Diencephalon (tissue), 2 donors: Measurements from ENCODE around the genes CRACDL and LIPT1.

- RAMPAGE, long total RNA: no peak
These were observed 96.1 kb downstream of the ZAP70 start for GRCh38 chr2:97809334-97809978.

DNA sequence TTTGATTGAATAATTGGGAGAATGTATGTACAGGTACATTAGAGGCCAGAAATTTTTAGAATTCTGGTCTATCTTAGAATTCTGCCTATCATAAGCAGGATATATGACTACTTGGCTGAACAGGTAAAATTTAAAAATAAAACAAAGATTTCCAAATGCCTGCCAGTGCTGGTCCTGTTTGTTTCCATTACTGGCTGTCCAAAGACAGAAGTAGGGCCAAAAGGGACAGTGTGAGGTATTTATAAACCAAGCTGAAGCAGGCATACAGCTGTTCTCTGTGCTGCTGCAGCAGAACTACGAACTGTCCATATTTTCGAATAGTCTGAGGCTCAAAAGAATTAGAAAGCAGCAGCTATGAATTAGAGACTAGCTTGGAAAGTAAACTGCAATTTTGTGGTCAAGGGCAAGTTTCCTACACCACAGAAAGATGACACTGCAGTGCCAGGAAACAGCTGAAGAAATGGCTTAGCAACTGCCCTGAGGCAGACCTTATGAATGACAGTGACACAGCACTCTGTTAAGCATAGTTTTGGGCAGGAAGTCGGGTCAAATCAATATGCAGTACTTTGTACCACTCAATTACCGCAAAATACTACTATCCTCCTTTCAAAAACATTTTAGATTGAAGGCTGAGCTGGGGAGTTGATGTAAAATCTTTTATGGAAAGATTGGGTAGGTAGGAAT lies 125.4 kb downstream of the TMEM131 start:
- RAMPAGE, long total RNA: no peak

- RAMPAGE, long total RNA: no peak
These were observed 108.7 kb downstream of the TMEM131 start for GRCh38 chr2:97887094-97887489.

- RAMPAGE, long total RNA: no peak
These were observed 90.2 kb downstream of the TMEM131 start for GRCh38 chr2:97905322-97906240.

DNA sequence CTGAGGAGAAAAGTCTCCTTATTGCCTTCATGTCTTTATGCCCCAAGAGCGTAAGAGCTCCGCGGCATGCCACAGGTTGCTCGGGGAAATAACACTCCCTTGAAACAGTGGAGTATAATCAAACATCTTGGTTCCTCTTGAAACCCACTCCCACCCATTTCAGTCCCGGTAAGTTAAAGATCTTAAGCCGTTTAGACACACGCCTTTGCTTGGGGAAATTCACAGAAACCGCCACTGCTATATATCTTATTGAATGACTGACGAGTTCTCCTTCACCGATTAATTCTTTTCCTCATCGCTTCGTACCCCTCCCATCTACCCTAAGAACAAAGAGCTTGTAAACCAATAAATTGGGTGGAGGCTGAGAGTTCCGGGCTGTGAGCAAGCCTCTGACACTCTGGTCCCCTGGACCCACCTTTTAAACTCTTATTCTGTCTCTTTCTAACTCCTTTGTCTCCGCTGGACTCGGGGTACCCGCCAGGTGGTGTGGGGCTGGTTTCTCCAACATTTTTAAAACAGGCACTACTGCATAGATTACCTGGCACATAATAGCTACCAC lies 30.7 kb downstream of the TMEM131 start:
- RAMPAGE, long total RNA: no peak

- RAMPAGE, long total RNA: no peak
These were observed 21.6 kb upstream of the TMEM131 start for GRCh38 chr2:98017380-98017792.

DNA sequence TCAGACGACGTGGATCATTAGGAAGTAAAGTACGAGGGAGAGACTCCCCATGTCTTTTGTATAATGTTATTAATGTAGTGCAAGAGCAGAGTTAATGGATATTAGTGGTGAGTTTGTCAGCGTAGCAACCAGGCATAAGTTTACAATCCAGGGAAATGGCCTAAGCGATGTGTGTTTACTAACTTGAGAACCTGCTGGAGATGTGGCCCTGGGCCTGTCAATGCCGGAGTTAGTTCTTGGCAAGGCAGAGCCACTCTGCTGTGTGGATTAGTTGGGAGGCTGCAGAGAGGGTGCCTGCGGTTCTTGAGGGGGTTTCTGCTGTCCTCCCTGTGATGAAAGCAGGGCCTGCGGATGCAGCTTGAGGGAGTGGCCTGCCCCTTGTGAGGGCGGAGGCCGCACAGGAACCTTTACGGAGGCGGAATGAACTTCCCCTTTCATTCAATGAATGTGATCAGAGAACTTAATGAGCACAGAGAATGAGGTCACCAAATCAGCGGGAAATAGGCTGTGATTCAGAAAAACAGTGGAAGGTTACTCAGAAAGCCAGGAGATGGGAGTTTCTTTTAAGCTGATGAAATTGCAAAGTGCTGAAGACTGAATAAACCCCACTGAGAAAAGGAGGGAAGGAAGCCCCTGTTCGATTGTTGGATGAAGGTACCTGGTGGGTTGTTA lies 47.2 kb downstream of the VWA3B start:
- RAMPAGE, long total RNA: no peak

DNA sequence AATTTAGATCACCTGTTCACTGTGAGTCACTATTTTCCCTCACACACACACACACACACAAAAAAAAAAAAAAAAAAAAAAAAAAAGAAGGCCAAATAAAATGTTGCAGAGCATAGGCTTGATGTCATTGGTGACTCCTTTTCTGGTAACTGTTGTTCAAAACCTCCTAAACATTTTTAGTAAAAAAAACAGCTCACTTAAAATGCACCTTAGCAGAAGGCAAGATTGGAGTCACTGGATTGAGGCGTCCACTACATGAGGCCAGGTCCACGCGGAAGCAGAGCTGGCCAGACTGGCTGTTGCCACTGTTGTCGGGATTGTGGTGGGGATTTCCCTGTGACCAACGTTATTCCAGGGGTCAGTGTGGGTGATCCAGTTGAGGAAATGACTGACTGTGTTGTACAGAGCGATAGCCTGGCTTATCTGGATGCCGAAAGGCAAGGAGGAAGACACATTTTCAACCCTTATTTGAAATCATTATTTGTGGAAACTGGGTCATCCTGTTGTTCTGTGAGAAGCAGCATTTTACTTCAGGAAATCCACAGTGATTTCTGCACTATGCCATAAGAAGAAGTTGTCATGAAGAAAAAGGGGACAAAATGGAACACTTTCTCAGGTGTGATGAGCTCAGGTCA lies 52.0 kb upstream of the CNGA3 start:
- RAMPAGE, long total RNA: no peak

DNA sequence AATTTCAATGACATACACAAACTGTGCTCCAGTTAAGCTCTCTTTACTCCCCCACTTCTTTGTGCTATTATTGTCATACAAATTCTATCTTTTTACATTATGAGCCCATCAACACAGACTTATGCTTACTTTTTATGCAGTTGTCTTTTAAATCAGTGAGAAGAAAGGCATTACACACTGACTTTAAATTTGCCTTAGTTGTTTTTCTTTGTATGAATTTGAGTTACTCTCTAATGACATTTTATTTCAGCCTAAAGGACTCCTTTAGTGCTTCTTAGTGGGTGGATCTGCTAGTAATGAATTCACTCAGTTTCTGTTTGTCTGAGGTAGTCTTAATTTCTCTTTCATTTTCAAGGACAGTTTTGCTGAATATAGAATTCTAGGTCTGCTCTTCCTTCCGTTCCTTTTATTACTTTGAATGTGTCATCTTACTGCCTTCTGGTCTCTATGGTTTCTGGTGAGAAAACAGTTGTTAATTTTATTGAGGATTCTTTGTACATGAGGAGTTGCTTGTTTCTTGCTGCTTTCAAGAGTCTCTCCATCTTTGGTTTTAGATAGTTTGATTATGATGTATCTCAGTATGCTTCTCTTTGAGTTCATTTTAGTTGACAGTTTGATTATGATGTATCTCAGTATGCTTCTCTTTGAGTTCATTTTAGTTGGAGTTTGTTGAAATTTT lies 5.9 kb upstream of the INPP4A start:
- RAMPAGE, long total RNA: no peak

GRCh38 chr2:98458142-98458742 lies 13.6 kb downstream of the INPP4A start:
- RAMPAGE, long total RNA: no peak

DNA sequence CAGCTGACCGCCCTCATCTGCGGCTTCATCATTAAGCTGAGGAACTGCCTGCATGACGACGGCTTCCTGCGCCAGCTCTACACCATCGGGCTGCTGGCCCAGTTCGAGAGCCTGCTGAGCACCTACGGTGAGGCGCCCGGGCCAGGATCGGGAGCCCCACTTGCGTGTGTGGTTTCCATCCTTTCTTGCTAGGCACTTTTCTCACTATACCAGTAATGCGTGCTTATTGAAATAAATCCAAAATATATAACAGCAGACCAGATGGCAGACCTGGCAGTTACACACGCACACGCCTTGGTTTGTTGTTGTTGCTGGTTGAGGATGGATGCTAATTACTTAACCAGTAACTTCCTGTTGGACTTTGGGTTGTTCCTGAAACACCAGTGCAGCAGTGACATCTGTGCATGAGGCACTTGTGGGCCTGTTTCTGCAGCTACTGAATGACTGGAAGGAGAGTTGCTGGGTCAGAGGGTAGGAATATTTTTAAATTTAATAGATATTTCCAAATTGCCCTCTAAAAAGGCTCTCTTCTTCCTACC lies 43.6 kb downstream of the COA5 start:
- RAMPAGE, long total RNA: no peak

GRCh38 chr2:98608736-98609835 lies 697 bp downstream of the UNC50 start:
- RAMPAGE, long total RNA: no peak

GRCh38 chr2:98612861-98613184 lies 4.4 kb downstream of the UNC50 start:
- RAMPAGE, long total RNA: no peak

DNA sequence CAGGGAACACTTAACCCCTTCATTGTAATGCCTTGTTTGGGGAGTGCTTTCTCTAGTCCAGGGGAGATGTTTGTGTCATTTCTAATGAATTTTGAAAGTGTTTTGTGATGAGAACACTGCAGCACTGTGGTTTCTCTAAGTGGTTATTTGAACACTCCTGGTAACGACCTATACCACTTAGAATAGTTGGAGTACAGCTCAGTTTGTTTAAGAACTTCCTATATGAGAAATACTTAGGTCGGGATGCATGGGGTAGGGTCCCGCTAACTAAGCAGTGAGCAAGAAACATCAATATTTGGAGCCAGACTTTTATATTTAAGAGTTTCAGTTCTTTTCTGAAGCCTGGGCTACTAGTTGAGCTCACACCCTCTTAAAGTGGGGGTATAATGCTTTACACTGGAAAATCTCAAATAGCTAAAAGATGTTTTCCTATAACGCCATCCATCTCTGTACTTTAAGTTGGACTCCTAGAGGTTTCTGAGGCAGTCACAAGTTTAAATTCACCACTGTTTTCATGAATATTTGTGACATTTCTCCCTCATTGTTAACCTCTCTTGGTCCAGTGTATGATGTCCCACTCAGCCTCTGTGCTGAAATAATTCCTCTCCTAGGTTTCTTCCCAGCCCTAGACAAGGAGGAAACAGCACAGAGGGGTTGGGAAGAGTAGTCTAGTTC lies 9.1 kb downstream of the UNC50 start:
- RAMPAGE, long total RNA: no peak

- RAMPAGE, long total RNA: no peak
These were observed 26.0 kb downstream of the UNC50 start for GRCh38 chr2:98634252-98634935.

GRCh38 chr2:98805404-98805974 lies 74.6 kb upstream of the MGAT4A start:
- RAMPAGE, long total RNA: no peak

DNA sequence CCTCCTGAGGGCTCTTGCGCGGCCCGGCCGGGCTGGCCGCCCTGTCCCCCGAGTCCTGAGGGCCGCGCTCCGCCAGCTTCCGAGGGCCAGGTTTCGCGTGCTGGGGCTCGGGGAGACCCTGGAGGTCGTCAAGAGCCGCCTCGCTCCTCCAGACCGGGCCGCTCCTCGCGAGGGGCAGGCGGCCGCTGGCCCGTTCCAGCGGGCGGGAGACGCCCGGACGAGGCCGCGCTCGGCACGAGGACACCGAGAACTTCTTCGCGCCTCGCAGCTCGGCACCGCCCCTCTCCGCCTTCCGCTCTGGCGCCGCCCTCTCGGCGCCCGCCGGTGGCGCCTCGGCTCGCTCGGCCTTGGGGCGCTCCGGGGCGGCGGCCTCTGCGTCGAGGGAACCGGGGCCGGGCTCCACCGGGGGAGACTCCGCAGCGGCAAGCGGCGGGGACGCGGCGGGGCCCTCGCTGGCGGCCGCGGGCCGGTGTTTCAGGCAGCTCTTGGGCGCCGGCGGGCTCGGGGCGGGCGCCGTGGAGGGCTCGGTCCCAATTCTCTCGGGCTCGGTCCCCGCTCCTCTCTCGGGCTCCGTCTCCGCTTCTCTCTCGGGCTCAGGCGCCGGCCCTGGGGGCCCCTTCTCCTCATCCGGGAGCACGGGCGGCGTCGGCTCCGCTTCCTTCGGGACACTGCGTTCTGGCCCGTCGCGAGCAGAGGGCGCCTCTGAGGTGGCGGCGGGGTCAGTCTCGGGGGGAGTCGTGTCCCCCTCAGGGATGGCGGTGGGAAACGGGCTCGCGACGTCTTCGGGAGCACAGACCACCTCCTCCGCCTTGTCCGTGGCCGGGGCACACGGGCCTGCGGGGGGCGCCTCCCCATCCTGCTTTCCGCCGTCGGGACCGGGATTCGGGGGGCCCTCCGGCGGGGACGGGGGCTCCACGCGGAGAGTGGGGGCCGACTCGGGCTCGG lies 91.6 kb upstream of the MGAT4A start:
- RAMPAGE, long total RNA: no peak

GRCh38 chr2:98935729-98936884 lies at the start of gene CRACDL:
Gene CRACDL, minus strand, starts transcription at chr2:98936225.
- RAMPAGE, long total RNA: no peak

DNA sequence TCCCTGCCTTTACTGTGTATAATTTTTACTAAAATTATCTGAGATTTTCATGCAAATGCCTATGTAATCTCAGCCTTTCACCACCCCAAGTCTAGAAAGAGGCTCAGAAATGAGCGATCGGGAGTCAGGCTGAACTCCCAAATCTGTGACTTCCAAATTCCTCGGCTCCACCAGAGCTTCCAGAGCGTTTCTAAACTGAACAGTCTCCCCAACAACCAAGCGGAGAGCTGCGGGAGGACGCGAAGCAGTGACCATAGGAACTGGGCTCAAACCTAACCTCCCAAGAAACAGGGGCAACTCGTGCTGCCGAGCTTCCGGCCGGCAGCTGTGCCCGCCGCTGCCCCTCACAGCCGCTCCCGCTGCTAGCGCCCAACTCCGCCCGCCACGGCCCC lies 917 bp upstream of the C2orf15 start:
- RAMPAGE, long total RNA: no peak

DNA sequence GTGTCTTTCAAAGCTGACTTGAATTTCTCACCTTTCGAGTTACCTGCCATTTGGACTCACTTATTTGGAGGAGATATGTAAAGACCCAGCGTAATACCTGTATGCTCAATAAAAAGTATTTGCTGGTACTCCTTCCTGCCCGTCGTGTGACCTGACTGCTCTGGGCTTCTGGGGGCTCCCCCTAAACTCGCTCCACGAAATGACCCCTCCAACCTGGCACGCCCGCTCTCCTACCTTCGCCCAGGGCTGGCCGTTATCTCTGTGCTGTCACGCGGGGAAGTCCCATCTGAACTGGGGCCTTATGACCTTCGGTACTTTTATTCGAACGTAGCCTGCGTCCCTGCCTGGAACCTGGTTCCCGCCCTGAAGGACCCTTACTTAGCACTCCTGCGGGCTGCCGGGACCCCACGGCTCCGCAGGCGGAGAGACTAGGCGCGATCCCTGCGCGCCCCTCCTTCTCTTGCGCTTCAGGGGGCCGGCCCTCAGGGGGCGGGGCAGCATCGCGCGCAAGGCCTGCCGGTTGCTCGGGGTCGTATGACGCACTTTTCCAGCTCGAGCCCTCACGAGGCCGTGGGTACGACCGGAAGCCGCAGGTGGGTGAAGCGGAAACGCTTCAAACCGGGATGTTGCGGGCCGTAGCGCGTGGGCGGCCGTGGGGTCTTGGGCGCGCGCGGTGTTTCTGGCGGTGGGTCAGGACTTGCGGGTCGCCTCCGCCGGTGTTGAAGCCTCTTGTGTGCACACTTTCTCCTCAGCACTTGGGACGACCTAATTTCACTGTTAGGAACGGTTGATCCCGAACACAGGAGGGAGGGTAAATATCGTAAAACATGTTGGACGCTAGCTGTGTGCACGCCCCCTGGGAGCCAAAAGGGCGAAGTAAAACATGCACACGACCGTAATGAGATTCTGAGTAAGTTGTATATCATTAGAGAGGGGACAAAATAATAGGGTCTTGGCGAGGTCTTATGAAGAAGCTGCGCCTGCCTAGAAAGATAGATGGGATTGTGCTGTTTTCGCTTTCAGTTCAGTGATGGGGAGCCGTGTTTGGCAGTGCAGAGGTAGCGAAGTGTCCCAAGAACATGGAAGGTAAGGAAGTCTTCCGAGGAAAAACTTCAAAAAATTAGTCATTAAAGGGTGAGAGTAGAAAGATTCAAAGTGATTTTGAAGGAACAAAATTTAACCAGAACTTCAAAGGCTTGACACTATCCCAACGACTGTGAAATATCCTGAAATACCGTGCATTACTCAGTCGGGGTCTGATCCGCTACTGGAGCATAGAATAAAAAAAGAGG lies at the start of gene LIPT1:
LIPT1 (plus strand) TSS at position 509 of the 1,292 bp plus-strand sequence.
- RAMPAGE, long total RNA: start-site peak on the minus strand centred at position 448 of the sequence, 43 bp wide, 40 and 48 reads in 2 replicates